Fibroblast of villous mesenchyme (primary cell): ENCODE measurements around a stretch of chr11.

- CAGE, long polyA plus RNA, result no peak
Observed at GRCh38 chr11:34977680-34978049, 61.2 kb downstream of the PDHX start.

DNA sequence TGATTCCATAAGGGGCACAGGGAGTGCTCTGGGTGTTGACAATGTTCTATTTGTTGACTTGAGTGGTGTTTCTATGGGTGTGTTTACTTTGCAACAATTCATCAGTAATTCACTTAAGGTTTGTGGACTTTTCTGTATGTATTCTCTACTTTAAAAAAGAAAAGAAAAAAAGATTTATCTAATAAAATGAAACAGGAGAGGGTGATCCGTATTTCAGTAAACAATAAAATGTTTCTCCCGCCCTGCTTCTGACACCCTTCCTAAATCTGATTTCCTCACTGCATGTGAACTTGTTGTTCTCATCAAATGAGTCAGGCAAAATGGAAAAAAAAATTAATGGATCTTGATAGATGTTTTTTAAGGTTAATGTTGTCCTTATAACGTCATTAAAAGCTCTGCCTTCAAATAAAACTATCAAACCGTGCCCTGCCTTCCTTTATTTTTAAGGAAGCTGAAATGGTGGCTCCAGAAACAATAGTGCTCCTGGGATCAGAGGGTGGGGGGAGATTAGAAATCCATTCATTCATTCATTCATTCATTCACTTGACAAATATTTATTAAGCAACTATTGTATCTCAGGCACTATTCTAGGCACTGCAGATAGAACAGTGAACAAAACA, 77.2 kb upstream of the CD44 start:
- CAGE, long polyA plus RNA, result no peak

DNA sequence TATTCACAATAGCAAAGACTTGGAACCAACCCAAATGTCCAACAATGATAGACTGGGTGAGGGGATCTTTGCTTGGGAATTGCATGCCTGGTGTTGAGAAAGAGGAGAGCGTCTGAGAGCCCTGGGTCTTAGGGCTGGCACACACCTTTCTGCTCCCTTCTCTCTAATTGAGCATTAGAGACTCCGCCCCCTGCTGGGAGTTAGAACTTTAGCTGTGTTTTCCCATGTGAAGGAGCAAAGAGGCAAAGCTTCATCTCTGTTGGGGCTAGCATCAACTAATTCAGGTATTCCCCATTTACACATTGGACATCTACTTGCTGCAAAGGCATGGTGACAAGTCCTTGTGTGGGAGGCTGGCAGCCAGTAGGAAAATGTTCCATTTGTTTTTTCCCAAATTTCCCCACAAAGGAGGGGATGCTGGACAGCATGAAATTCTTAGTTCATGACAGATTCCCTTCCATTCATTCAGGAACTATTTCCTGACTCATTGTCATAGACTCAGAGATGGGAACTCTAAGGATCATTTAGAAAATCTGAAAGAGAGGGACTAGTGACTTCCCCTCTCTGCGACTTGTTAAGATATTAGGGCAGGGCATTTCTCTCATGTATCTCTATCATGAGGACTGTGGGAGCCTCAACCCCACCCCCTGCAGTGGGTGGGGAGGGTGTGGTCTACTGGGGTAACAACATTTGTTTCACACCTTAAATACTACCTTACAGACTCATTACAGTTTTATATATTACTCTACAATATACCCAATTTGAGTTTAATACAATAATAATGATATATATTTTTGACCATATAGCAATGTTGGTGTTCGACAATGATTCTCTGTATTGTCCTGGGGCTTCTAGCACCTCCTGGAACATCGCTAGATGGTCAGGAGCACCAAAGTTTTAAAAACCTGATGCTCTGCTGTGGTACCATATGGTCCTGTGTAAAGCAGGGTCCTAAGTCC, 3.7 kb downstream of the CD44 start:
- CAGE, long polyA plus RNA, result no peak

DNA sequence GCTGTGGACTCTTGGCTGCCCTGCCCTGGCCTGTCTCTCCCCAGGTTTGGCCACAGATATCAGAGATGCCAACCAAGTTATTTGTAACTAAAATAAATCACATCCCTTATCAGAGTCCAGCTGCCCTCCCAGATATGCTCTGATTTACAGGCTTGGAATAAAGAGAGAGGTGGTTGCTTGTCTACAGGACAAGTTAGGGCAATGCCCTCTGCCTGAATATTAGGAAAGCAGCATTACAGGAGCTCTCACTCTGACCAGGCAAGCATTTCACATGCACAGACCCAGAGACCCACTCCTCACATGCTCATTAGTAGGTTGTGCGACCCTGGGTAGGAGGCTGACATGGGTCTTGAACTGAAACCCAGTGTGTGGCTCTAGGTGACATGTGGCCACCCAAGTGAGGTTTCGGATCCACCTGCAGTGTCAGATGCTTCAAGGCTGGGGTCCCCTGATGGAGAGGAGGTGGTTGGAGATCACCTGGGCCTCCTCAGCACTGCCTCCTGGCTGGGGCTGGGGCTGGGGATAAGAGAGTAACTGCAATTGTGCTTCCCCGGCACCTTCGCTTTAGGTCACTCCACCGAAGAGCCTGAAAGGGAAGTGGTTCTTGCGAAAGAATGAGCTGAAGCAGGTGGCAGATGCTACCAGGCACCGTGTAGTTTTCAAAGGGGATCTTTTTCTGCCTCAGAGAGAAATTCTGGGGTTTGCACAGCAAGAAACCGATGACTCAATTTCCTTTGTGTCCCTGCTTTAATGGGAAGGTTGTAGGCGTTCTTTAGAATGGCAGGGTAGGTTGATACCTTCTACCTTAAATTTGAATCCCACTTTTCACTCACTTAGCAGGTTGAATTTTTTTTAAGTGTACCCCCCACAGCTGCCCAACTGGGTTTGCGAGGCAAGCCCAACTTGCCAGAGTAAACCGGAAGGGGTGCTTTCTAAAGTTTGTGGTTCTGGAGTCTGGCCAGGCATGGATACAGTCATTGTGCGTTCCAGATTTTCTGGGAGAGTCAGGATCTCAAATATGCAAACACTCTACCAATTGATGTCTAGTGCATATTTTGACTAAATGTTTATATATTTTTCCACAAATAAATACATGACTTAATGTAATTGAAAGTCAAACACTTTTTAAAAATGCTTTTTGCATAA, 5.1 kb downstream of the CD44 start:
- CAGE, long polyA plus RNA, result no peak

DNA sequence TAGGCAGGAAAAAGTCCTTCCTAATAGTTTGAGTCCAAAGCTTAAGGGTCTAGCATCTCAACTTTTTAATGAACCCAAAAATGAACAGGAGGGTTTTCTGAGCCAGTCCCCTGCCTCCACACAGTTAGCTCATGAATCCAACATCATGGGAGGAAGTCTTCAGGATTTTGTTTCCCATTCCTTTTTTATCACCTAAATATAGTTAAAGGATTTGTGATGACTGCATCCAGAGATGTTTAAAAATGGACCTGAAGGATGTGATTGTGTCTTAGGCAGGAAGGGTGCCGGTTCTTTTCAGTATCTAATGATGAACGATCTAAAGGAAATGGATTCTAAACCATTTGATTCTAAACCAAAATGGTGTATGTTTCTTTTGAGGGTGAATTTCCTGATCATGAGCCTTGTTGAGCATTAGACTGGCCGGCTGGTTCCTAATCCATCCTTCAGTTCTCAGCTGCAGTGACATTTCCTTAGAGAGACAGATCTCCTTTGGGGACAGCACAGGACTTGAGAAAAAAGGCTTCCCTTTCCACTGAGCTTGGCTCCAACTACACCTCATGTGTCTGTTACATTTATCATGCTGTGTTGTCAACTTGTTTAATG, 17.3 kb downstream of the CD44 start:
- CAGE, long polyA plus RNA, result no peak

DNA sequence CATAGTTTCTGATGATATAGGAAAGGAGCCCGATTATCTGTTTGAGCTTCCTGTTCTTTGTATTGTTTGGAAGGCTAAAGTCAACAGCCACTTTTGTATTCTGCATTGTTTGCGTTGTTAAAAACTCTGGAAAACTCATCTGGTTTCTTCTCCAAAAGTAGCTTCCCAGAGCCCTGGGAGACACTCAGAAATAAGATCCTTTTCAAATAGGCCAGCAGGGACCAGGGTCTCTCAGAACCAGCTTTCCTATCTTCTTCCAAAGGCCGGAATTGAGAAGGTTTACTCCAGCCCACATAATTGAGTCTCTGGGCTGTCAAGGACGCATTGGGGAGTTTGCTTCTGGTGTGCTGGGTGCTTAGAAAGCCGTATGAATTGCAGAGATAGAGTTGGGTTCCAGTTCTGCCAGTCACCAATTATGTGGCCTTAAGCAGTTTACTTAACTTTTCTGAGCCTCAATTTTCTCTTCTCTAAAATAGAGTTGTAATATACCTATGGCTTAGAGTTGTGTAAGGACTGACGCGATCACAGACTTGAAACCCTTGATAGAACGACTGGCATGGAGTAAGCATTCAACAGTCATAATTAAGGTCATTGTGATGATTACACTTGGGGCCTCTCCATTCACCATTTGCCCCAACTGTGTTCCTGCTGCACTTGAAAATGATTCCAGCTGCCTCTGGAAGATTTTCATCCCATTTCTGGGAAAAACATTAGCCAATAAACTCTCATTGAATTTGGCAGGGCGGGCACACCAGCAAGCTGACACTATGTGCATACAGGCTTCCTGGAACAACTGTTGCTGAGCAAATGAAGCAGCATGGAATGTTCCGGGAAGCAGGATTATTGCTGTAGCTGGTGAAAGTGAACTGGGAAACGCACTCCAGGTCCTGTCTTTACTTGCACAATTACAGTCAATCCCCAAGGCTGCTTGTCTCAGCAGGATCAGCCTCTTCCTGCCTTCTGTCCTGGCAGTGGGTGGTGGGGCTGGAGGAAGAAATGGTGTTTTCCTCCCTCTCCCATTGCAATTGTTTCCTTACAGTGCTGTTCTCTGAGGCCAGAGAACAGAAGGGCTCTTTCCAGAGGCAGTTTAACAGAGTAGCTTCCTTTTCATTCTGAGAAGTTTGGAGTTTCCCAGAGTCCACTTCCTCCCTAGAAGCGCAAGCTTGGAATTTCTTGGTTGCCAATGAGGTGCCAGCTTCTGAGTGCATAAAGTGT, 19.4 kb downstream of the CD44 start:
- CAGE, long polyA plus RNA, result no peak

GRCh38 chr11:35181319-35181776, 42.4 kb downstream of the CD44 start:
- CAGE, long polyA plus RNA, result no peak

DNA sequence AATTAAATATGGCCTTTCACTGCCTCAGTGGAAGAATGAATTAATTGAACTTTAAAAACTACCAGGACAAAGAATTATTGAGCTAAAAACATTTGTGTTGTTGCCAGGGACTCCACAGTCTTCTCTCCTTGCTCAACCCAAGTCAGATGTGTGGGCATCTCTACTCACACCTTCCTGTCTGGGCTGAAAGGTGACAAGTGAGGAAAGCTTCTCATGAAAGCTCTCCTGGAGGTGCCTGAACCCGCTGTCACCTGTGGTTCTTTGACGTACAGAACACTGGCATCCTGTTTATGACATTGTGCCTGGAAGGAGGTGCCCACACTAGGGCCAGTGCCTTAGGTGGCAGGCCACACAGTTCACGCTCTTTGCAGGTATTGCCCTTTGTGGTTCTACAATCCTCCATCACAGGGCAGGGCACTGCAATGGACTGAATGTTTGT, 108.4 kb downstream of the CD44 start:
- CAGE, long polyA plus RNA, result no peak

GRCh38 chr11:35289138-35289460, 130.3 kb downstream of the SLC1A2 start:
- CAGE, long polyA plus RNA, result no peak

- CAGE, long polyA plus RNA, result no peak
Observed at GRCh38 chr11:35330679-35331261, 88.6 kb downstream of the SLC1A2 start.

DNA sequence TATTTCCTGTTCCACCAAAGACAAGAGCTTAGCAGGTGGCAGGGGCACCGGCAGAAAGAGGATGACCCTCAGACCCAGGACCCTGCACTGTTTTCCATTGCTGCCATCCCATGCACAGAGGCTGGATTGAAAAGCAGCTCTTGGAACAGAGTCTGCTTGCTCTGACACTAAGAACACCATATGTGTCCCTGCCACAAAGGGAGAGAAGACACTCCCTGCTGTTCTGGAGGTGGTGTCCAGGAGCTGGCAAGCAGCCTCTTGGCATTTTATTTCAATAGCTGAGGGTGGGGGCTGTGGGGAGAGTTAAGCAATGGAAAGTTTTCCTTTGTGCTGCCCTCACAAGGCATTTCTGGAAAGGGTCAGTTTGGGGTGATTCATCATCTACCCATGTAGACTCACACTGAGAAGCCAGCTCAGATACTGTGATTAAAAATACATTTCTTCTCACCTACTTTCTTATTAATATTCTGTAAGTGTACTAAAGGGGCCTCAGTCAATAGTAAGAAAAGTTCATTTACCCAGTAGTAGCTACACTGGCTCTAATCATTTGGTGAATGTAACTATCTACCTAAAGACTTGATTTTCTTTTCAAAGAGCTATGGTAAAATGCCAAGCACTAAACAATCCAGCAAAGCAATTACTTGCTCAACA, 55.3 kb downstream of the SLC1A2 start:
- CAGE, long polyA plus RNA, result no peak

DNA sequence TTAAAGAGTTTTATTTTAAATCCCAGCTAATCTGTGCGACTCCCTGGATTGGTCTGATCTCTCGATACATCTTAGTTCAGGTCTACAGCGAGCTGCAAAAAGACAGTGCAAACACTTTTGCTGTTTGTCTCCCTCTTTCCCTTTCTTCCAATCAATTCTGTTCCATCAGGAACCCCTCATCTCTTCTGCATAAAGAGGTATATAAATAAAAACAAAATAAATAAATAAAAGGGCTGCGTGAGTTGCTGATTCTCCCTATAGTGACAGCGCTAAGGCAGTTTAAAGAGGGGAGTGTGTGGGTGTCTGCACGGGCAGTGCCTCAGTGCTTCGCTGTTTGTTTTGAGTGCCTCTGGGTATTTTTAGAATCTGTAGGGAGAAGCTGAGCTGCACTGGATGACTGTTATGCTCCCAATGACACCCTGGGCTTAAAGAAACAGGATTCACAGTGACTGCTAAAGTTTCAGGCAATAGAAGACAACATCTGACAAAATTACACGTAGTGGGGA, 38.9 kb downstream of the SLC1A2 start:
- CAGE, long polyA plus RNA, result no peak

DNA sequence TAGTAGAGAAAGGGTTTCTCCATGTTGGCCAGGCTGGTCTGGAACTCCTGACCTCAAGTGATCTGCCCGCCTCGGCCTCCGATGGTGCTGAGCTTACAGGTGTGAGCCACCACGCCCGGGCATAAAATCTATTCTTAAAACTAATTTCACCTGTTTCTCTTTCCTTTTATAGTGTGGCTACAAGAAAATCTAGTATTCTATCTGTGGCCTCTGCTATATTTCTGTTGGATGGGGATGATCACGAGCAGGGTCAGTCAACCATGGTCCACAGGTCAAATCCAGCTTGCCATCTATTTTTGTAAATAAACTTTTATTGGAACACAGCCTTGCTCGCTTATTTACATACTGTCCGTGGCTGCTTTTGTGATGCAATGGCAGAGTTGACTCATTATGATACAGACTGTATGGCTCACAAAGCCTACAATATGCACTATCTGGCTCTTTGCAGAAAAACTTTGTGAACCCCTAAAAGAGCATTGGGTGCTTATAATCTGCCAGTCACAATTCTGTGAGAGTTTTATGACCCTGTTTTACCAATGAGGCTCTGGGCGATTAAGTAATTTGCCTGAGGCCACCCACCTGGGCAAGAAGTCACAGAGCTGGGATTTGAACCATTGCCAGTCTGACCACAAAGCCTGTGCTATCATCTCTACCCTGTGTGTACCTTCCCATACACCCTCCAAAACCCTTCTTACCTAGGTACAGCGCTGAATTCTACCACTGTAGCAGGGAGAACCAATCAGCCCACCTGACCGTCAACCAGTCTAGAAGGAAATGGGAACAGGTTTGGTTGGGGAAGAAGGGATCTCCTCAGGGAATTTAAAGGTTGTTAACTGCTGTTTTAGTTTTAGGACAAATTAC, 28.3 kb downstream of the SLC1A2 start:
- CAGE, long polyA plus RNA, result no peak

DNA sequence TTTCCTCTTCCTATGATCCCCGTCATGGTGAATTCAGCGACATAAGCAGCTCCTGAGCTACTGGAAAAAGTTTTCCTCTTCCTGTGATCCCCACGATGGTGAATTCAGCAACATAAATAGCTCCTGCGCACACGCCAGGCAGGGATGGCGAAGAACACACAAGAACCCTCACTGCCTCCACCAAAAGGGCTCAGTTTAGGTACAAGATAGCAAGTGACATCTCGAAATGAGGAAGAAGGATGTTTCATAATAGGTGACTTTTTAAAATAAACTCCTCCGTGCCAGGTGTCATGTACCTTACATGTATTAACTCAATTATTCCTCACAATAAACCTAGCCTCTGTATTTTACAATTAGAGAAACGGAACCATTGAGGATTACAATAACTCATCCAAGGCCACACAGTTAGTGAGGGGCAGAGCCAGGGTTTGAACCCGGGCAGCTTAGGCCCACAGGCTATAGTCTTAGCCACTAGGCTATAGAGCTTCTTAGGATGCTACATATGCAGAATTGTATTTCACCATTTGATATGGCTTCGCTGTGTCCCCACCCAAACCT, 892 bp upstream of the PAMR1 start:
- CAGE, long polyA plus RNA, result no peak

DNA sequence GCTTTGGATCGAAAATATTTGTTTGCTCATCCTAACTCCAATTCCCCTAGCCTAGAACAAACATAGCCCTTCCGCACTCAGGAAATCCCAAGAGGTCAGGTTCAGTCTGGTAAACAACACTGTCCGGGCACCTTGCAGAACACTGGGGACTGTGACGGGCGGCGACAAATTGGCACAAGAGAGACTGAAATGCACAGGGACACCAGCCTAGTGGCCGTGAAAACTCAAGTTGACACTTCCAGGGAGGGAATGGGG, 345 bp upstream of the TRIM44 start:
- CAGE, long polyA plus RNA, result no peak

GRCh38 chr11:36091158-36091636, 147.3 kb downstream of the LDLRAD3 start:
- CAGE, long polyA plus RNA, result no peak

DNA sequence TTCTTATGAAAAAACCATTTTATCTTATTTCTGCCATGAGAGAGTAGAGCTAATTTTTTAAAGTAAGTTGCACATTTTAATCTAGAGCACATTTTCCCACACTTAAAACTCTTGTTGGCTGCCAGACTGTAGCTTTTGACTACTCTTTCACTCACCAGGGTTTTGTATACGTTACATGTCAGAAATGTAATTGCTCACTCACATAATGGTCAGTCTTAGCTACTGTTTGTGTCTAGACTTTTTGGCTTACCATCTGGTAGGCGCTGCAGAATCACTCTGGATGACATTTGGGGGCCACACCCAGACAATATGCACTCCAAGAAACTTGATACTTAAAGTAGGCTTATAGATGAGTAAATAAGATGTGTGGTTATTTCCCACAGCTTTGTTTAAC, 88.9 kb downstream of the PRR5L start:
- CAGE, long polyA plus RNA, result no peak

DNA sequence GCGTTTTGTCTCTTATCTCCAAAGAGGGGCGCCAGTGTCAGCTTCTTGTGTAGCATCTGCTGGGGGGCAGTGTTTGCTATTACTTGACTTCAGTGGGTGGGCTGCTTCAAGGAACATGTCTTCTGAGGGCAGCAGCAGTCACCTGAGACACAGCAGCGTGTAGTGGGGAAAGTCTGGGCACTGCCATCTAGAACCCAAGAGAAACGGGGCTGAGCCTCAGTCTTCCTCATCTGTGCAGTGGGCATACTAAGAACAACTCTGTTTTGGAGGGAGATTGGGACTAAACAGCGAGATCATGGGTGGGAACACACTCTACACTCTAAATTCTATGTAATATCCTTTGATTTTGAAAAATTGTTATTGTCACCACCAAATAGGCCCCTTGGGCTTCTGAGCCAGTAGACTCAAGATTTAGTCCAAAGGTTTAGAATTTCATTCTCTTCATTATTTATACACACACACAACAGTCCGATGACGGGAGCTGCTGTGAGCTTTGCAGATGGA, 51.9 kb downstream of the TRAF6 start:
- CAGE, long polyA plus RNA, result no peak

DNA sequence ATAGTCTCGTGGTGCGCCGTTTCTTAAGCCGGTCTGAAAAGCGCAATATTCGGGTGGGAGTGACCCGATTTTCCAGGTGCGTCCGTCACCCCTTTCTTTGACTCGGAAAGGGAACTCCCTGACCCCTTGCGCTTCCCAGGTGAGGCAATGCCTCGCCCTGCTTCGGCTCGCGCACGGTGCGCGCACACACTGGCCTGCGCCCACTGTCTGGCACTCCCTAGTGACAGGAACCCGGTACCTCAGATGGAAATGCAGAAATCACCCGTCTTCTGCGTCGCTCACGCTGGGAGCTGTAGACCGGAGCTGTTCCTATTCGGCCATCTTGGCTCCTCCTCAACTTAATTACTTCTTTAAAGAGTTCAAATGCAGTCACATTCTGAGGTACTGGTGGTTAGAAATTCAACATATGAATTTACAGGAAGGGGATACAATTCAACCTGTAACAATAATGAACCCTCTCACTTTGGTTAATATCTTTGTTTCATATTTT, 10.5 kb upstream of the RAG1 start:
- CAGE, long polyA plus RNA, result no peak

- CAGE, long polyA plus RNA, result no peak
Observed at GRCh38 chr11:40453360-40453830, 1006.1 kb downstream of the LRRC4C start.